ENCODE measurements around a stretch of chr14.

DNA sequence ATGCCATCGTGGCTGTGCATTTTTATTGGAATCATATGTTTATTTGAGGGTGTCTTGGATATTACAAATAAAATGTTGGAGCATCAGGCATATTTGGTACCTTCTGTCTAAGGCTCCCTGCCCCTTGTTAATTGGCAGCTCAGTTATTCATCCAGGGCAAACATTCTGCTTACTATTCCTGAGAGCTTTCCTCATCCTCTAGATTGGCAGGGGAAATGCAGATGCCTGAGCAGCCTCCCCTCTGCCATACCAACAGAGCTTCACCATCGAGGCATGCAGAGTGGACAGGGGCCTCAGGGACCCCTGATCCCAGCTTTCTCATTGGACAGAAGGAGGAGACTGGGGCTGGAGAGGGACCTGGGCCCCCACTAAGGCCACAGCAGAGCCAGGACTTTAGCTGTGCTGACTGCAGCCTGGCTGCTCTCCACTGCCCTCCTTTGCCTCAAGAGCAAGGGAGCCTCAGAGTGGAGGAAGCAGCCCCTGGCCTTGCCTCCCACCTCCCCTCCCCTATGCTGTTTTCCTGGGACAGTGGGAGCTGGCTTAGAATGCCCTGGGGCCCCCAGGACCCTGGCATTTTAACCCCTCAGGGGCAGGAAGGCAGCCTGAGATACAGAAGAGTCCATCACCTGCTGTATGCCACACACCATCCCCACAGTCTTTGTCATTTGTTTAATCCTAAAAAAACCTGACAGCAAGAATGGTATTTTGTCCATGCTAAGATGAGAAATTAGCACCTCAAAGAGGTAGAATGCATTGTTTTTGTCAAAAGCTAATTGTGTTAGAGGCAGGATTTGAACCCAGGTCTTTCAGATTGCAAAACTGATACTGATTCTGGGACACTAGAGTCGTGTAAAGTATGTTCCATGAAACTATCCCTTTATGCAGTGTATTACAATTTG is 6.8 kb downstream of the SERPINA1 start:
- PRO-cap, 2 experiments, result no peak in any of the 2 experiments

- PRO-cap, 2 experiments, result no peak in any of the 2 experiments
These were observed 4.1 kb downstream of the SERPINA1 start for GRCh38 chr14:94384137-94384792.

GRCh38 chr14:94394612-94395370 is 6.4 kb upstream of the SERPINA1 start:
- PRO-cap, 2 experiments, result peak in 1 of 2 experiments; most common minus-strand start chr14:94394734 (in 1)

DNA sequence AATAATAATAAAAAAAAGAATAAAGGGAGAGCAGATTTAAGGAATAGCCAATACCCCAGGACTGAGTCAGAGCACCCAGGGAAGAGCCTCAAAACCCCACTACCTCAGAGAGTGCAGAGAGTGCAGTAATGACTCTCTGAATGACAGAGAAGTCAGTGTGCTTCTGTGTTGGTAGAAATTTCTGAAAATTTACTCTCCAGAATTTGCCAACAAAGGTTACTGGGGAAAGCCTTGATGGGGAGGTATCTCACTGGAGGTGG is 23.0 kb upstream of the SERPINA1 start:
- PRO-cap, 2 experiments, result no peak in any of the 2 experiments

GRCh38 chr14:94620026-94620823 is 8.0 kb downstream of the SERPINA3 start:
- PRO-cap, 2 experiments, result no peak in any of the 2 experiments

- PRO-cap, 2 experiments, result no peak in any of the 2 experiments
These were observed 118.2 kb upstream of the GSC start for GRCh38 chr14:94888092-94888472.

- PRO-cap, 2 experiments, result no peak in any of the 2 experiments
These were observed 32.7 kb downstream of the CLMN start for GRCh38 chr14:95286602-95287764.

DNA sequence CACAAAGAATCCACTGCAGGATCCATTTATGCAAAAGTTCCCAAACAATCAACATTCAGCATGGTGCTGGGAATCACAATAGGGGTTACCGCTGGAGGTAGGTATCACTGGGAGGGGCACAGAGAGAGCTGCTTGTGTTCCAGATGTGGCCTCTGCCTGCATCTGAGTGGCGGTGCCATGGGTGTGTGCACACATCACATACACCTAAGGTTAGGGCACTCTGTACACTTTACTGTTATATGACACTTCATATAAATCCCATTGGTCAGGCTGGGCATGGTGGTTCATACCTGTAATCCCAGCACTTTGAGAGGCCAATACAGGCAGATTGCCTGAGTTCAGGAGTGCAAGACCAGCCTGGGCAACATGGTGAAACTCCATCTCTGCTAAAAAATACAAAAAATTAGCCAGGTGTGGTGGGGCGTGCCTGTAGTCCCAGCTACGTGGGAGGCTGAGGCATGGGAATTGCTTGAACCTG is 30.7 kb downstream of the CLMN start:
- PRO-cap, 2 experiments, result no peak in any of the 2 experiments

- PRO-cap, 2 experiments, result no peak in any of the 2 experiments
These were observed 16.9 kb downstream of the CLMN start for GRCh38 chr14:95302606-95303341.

GRCh38 chr14:95308704-95309896 is 10.6 kb downstream of the CLMN start:
- PRO-cap, 2 experiments, result no peak in any of the 2 experiments

- PRO-cap, 2 experiments, result no peak in any of the 2 experiments
These were observed 9.1 kb downstream of the CLMN start for GRCh38 chr14:95310625-95311022.

GRCh38 chr14:95326921-95327421 is 7.3 kb upstream of the CLMN start:
- PRO-cap, 2 experiments, result no peak in any of the 2 experiments

DNA sequence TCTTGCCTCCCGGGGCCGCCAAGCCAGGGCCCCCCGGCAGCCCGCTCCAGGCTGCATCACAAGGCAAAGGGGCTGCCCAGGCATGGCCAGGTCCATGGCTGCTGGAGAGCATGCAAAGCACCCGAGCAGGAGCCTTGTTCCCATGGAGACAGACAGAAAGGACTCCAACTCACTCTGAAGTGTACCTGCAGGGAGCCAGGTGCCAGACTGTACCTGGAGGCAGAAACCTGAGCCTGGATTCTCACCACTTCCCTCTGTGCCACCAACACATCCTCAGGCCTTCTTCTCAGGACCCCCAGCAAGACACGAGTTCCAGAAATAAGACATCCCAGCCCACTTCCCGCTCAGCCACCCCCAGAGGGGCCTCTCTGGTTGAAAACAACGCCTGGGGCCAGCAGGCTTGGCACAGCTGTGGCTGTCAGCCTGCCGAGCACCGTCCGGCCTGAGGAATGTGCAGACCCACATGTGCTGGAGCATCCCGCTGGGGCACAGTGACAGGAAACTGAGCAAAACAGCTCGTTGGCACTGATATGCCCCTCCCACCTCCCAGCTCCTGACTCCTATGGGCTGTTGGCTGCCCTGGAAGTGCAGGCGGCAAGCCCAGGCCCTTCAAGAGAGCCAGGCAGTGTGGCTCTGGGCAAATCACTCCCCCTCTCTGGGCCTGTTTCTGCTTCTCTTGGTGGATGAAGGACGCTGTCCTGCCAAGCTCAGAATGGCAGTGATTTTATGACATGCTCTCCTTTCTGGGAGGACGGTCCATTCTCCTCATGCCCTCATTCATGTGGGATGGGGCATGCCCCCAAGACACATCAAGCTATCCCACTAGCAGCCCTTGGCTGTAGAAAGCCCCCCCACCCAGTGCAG is 1.4 kb downstream of the SYNE3 start:
- PRO-cap, 2 experiments, result peak in 1 of 2 experiments; most common minus-strand start position 451 of the sequence (in 1)

DNA sequence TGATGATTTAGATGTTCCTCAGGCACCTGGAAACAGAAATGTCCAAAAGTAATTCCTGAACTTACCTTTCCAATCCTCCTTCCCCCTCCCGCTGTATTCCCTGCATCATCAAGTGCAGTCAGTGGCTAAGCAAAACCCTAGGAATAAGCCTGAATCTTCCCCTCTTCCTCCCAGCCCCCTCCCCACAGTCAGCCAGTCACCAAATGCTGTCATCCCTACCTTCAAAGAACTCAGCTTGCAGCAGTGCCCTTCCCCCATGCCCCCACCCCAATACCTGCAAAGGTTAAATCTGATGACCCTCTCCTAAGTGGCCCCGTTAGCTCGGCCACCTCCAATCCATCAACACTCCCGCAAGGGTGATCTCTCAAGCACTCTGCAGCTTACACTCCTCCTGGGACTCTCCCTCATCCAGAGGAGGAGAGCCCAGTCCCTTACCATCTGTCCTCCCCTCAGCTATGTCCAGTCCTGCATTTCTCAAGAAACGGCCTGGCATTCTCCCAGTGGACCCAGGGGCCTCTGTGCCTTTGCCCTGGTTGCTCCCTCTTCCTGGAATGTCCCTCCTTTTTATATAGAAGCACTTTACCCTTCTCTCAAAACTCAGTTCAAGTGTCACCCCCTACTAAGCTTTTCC is 9.1 kb upstream of the GLRX5 start:
- PRO-cap, 2 experiments, result no peak in any of the 2 experiments

DNA sequence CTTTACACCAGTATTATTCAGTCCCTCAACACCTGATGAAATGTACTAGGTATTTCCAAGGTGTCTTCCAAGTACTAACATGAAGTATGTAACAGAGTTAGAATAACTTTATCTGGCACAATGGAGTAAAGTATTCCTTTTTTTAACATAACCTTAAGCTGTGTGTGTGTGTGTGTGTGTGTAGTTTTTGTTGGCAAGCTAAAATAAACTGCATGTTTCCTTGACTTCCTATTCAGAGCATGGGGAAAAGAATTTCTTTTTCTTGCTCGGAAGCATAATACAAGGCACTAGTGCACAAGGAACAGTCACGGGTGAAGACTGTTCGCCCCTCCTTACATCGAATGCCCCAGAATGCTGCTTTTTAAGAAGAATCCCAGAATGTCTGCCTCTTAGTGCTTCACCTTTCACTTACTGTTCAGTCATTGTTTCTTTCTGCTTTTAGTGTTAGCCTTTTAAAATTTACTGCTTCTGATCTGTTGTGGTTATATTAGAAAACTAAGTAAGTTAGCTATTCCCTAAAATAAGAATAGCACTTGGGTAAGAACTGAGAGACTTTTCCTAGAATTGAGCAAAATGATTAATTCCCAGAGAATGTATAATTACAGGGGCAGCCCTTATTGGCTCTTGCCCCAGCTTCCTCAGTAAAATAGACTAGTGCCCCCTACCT is 7.8 kb upstream of the GLRX5 start:
- PRO-cap, 2 experiments, result no peak in any of the 2 experiments

DNA sequence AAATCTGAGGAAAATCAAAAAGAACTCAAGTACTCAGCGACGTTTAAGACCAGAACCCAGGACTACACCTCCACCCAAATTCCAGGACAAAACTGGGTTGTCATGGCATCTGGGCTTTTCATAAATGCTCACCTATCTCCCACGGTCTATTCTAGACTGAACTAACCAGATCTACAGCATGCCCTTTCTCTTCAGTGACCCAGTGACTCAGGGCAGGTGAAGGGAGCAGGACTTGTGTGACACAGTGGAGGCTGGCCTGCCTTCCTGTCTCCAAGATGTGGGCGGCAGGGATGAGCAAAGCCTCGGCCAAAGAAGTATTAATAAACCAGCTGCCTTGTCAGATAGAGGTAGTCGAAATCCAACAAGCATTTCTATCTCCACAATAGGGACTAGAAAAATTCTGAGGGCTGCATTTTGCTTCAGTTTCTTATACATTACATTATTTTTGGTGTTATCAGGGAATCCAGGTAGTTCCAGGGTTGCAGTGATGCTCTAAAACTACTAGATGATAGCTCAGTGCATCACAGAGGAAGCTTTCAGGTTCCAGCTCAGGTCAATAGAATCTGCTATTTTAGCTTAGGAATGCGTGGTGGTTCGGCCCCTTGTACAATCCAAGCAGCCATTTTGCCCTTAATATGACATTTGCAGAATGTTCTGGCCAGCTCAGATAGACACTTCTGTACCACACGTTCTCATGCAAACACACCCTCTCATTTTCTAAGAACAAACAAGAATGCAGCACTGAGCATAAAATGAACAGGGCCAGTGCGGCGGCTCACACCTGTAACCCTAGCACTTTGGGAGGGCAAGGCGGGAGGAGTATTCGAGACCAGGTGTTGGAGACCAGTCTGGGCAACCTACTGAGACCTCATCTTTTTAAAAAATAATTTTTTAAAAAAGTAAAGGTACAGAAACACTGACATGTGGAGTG is 4.1 kb upstream of the GLRX5 start:
- PRO-cap, 2 experiments, result no peak in any of the 2 experiments

DNA sequence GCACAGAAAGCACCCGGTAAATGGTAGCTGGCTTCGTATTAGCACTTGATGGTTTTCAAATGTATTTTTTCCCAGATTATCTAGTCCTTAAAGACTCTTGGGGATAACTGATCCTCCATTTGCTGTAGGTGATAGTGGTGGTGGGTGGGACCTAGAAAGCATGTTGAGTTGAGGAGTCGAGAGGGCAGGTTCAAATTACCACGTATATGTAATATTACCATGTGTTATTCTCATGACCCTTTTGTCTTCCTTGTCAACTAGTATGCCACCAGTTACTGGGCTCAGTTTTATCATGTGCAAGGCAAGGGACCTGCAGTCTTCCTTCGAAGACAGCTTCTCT is 1.8 kb downstream of the GLRX5 start:
- PRO-cap, 2 experiments, result no peak in any of the 2 experiments

- PRO-cap, 2 experiments, result no peak in any of the 2 experiments
These were observed 65.5 kb upstream of the TCL1B start for GRCh38 chr14:95620722-95621079.

- PRO-cap, 2 experiments, result no peak in any of the 2 experiments
These were observed 21.8 kb upstream of the TCL1B start for GRCh38 chr14:95664389-95664948.

GRCh38 chr14:95741115-95741672 is 27.3 kb upstream of the TCL1A start:
- PRO-cap, 2 experiments, result no peak in any of the 2 experiments

All from heart right ventricle (tissue), 2 donors.